Fibroblast of the aortic adventitia (primary cell): ENCODE results near the gene BTG1.

DNA sequence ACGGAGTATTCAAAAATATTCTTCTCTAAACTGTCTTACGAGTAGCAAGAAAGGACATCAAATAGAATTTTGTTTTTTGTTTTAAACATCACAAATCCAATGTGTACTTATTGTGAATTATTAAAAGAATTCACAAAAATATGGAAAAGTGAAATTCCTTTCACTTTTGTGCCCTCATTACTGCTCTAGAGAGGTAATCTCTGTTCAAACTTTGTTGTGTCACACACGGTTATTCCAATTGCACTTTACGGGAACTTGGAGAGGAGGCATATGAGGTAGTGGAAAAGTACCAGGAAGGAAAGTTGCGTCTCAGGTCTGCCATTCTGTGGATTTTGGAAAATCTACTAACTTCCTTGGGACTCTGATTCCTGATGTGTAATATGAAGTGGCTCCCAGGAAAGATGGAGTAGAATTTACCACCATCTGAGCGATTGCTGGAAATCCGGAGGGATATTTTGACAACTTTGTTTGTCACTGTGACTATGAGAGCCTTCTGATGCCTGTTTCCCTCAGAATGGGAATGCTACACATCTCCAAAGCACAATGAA, 90.9 kb upstream of the DCN start:
- CAGE, long polyA plus RNA: no peak

GRCh38 chr12:91870847-91871449, 274.7 kb downstream of the BTG1 start:
- CAGE, long polyA plus RNA: no peak

DNA sequence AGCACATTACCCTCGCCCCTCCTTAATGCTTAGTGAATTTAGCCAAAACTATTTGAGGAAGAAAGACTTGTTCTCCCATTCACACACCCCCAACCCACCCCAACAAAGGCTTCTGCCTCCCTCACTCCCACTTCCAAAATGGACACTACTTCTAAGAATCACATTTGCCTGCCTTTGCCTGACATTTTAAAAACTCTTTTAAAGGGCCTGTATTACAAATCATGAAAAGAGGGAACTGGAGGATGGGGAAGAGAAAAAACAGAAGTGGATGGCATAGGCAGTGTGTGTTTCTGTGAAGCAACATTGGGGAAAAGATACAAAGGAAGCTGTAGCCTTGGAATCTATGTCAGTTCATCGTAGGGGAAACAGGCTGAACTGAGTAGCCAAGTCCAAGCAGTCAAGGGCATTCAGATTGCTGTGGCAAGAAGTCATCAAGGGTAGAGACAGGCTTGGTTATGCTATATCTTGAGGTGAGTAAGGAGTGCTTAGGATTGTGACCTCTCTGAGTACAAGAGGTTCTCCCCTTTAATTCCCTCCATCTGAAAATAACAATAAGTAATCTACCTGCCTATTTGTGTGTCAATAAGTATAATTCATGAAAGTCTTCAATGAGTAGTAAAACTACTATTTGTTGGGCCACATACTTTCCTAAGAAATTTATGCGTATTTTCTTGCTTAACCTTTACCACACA, 273.8 kb downstream of the BTG1 start:
- CAGE, long polyA plus RNA: no peak

DNA sequence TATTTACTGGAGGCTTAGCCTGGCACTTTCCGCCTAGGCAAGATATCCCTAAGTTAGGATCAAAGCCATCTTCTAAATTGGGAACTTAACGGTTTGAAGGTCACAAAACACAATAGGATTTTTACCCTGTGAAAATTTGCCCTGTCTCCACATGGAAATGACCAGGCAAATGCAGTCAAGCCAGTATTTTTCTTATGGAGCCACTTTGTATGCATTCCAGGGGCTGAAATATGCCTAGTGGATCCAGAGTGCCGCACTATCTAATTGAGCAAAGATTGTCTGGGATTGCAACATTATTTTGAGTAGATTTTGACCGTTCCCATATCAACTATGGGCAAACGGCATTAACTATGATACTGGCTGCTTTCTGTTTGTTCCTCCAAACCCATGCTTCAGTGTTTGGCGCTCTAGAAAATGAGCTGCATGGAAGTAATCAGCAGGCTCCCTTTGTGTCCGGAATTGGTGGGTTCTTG, 223.0 kb downstream of the BTG1 start:
- CAGE, long polyA plus RNA: no peak

DNA sequence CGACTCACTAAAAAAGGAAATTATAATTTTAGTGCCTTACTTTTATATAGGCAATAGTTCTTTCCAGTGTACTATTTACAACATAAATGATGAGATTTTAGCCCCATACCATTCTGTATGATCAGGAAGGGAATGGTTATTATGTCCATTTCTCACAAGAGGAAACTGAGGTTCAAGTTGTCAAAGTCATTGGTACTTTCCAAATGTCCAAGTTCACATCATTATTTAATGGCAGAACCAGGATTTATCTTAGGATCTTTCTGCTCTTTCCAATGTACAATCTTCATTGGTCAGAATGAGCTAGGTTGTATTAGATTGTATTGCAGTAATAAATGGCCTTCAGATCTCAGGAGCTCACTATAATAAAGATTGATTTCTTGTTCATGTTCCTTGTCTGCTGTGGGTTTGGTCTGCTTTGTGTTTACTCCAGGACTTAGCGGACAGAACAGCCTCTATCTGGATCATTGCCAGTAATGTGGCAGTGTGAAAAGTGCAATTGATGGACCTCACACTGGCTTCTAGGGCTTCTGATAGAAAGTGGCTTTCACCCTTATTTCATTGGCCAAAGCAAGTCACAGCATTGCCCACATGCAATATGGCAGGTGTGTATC, 81.4 kb downstream of the BTG1 start:
- CAGE, long polyA plus RNA: no peak

- CAGE, long polyA plus RNA: no peak
Measured at GRCh38 chr12:92064960-92065777, 80.5 kb downstream of the BTG1 start.

DNA sequence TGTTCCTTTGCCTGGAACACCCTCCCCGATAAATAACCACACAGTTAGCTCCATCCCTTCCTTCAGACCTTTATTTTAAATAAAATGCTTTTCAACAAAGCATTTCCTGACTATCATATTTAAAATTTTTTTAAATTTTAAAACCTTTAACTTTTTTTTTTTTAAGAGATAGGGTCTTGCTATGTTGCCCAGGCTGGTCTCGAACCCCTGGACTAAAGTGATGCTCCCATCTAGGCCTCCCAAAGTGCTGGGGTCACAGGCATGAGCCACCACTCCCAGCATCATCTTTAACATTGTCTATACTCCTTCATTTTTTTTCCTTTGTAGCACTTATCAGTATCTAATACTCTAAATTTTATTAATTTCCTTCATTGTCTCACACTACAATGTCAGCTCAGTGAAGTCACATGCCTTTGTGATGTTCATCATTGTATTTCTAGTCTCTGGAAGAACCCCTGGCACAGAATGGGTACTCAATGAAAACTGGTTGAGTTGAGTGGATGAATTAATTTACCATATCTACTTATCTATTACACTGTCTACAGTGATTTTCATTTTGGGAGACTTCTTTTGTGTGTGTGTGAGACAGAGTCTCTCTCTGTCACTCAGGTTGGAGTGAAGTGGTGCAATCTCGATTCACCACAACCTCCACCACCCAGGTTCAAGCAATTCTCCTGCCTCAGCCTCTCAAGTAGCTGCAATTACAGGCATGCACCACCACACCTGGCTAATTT, 48.3 kb downstream of the BTG1 start:
- CAGE, long polyA plus RNA: no peak

GRCh38 chr12:92128253-92129200, 17.1 kb downstream of the BTG1 start:
- CAGE, long polyA plus RNA: no peak

- CAGE, long polyA plus RNA: no peak
Measured at GRCh38 chr12:92137247-92137693, 8.4 kb downstream of the BTG1 start.

GRCh38 chr12:92145481-92145936, at the start of gene BTG1:
Gene BTG1 (minus strand): TSS chr12:92145846.
- CAGE, long polyA plus RNA: no peak

DNA sequence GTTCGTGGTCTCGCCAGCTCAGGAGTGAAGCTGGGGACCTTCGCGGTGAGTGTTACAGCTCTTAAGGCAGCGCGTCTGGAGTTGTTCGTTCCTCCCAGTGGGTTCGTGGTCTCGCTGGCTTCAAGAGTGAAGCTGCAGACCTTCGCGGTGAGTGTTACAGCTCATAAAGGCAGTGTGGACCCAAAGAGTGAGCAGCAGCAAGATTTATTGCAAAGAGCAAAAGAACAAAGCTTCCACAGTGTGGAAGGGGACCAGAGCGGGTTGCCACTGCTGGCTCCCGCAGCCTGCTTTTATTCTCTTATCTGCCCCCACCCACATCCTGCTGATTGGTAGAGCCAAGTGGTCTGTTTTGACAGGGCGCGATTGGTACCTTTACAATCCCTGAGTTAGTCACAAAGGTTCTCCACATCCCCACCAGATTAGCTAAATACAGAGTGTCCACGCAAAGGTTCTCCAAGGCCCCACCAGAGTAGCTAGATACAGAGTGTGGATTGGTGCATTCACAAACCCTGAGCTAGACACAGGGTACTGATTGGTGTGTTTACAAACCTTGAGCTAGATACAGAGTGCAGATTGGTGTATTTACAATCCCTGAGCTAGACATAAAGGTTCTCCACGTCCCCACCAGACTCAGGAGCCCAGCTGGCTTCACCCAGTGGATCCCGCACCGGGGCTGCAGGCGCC, 260.3 kb upstream of the BTG1 start:
- CAGE, long polyA plus RNA: no peak

GRCh38 chr12:92437348-92437903, 265.4 kb upstream of the PLEKHG7 start:
- CAGE, long polyA plus RNA: no peak

DNA sequence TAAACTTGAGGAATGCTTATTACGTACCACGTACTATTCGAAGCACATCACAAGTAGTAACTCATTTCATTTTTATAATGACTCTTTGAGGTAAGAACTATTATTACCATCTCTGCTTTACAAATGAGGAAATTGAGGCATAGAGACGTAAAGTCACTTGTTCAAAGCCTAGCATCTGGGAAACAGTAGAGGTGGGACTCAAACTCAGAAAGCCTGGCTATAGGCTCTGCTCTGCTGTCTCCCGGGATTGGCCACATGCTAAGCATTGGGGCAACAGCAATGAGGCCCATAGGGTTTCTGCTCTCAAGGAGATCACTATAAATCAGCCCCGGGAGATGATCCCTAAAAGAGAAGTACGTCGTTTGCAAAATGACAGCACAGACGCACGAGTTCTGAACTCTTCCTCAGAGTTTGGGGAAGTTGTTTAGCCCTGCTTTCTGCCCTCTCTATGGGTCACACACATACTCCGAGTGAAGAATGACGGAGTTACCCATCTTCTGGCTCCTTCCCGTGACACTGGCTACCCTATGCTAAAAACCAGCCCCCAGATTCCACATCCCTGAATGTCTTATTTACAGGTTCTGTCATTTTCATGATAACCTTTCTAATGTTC, 258.1 kb upstream of the PLEKHG7 start:
- CAGE, long polyA plus RNA: no peak

DNA sequence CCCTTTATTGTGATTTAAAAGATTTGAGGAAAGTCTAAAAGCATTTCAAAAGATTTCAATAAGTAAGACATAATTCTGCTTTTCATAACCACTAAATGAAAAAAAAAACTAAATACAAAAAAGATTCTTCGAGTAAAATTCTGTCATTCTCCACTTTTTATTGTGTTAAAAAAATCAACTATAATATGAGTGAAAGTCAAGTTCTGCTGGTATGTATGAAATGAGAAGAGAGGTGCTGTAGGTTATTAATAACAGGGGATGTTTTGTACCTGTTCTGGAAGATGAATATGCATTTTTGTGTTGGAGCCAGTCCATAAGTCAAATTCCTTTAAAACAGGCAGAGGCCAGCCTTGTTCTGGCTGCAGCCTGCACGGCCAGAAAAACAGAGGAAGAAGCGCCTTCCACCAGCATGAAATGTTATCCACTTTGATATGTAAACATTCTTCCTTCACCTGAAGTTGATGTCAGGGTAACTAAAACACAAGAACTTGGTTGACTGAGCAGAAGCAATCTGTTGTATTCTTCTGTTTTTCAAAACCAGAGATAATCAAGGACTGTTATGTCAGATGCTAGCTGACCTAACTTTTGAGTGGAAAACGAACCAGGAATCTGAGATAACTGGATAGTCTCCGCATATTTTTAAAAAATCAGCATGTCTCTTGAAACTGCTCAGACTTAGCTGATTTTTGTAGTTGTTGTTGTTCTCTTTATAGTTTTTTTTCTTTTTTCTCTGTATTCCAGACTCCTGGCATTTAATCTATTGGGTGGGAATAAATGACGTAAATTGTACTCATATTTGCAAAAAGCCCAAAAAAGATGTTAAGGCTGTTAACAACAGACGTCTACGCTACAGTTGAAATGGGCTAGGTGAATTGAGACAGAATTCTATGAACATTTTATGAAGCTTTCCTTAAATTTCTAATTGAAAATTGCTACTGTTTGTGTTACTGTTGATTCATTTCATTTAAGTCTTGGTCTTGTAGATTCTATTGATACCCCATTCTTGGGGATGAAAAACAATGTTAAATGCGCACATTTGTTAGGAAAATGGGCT, 237.8 kb upstream of the PLEKHG7 start:
- CAGE, long polyA plus RNA: no peak

DNA sequence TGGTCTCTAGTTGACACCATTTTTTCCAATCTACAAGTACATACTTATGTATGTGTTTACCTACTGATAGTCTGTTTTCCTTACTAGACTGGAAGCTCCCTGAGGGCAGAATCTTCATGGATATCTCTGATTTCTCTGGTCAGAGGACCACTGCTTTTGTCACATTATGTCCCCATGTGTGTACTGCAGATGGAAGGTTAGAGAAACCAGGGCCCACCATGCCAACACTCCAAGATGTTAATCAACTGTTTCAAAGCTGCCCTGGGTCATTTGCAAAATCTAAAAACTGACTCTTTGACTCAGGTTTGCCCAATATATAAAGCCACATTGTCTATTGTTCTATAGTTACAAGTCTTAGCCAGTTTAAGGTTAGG, 100.6 kb upstream of the PLEKHG7 start:
- CAGE, long polyA plus RNA: no peak

DNA sequence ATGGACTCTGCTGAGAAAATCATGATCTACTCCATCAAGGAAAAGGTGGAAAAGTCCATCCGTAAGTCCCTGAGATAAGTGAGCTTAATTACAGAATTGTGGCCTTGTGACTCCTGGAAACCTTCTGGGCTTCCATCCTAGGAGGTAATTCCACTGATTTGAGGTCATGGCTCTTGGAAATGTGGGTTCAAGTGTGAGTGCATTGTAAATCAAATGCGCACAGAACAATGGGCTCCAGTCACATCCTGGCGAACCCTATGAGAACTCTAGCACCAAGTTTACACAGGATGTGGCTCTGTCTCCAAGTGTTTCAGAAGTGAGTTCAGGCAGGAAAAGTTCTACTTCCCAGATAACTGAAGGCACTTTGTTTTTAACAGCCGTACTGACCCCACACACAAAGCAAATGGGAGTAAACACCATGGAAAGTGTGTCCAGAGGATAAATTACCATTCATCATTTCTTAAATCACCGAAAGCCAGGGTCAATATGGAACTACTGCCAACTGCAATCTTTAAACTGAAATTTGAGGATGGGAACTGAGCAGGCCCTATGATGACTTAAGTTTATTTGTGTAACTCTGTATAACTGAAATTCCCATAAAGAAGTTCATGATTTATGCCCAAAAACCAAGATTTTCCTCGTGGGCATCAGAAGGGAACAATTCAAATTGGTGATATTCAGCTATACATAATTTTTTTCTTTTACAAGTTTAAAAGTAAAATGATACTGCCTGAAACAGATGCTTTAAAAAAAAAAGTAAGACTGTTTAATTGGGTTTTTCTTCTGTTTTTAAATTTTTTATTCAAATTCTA, 51.6 kb downstream of the PLEKHG7 start:
- CAGE, long polyA plus RNA: no peak

DNA sequence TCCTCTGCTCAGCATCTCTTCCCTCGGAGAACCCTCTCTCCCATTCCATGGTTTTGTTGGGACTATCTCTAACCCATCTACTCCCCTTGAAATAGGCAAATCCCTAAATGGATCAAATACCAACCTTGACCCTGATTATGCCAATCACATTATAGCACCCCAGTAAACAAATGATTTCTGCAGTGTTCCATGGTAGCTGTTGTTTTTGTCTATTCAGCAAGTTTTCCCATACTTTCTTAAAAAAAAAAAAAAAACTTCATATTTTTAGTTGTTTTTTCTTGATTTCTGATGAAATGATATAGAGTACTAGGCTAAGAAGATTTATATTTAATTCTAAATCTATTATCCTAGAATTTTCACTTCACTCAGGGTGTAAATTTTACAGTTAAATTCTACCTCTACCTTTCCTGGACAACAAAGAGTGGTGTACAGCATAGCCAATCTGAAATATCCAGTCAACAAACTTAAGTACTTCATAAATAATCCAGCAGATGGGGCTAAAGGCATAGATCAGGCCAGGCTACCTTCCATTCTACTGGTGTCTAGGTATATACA, 82.1 kb downstream of the PLEKHG7 start:
- CAGE, long polyA plus RNA: no peak

DNA sequence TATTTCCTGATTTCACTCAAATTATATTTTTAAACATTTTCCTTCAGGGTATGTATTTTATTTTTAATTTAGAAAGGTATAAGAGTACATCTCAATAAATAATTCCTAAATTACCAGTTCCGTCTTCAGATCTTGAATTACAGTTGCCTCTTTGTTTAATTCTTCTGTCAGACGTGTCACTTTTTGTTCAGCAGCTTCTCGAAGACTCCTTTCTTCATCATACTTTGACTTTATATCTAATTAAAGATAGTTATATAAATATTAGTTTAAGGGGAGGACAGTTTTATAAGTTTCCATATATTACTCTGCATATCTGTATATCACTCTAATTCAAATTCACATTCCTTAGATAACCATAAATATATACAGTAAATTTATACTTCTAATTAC, 77.0 kb downstream of the EEA1 start:
- CAGE, long polyA plus RNA: no peak

DNA sequence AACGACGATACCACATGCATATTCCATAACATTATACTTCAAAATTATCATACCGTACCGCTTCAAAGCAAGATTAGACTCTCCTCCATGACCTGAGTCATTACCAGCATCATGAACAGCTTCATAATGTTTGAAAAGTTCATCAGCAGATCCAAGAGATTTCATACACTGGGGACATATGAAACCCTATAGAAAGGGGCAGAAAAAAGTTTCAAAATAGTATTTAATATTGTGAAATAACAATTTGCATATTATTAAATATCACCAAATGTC, 64.4 kb downstream of the EEA1 start:
- CAGE, long polyA plus RNA: no peak

DNA sequence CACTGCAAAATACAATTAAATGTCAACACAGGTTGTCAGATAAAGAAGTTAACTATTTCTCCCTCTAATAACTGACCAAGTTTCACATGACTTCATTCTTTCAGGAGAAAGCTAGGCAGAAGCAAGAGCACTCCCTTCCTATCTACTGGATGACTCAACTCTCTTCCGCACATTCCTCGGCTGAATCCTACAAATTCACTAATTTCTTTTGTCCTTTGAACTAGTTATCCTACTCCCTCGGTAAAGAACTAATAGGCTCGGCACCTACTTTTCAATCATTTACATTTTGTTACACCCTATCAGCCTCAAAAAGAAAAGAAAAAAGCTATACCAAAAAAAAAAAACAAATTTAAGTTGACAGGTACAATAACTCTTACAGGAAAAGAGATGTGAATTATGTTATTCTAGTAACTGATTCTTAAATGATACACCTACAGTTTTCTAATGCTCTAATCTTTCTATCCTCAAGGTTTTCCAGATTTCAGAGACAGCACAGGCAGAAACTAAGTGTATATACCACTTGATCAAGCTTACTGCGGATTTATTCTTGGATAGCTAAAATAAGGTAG, 1.2 kb downstream of the EEA1 start:
- CAGE, long polyA plus RNA: no peak